A549 (cell line): ENCODE results near the gene CCDC88A.

DNA sequence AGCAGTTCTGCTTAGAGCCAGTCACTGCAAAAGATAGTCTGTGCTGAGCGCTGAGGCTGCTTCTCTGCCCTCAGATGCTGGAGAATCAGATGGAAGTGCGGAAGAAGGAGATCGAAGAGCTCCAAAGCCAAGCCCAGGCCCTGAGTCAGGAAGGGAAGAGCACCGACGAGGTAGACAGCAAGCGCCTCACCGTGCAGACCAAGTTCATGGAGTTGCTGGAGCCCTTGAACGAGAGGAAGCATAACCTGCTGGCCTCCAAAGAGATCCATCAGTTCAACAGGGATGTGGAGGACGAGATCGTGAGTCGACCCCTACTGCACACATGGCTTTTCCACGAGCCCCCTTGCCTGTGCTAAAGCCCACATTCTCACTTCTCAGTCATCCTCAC, 78.3 kb upstream of the EML6 start:
- PRO-cap = no peak
CAGE:
- cytosol, long polyA plus RNA = no peak
- long polyA plus RNA = no peak
- nucleus, long polyA plus RNA = no peak

GRCh38 chr2:54658883-54659348, 64.5 kb upstream of the EML6 start:
- PRO-cap = no peak
CAGE:
- cytosol, long polyA plus RNA = no peak
- long polyA plus RNA = no peak
- nucleus, long polyA plus RNA = no peak

DNA sequence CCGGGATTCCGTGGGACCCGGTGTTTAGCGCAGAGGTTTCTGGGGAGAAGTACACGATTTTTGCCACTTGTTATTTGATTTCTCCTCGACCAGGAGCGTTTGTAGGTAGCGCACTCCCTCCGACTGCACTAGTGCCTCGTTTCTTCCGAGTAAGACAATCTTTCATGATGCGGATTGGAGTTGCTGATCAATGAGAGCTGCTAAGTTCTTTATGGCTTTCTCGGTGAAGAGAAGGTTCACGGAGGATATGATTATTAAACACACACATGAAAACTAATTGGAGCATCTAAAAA, 484 bp downstream of the EML6 start:
- PRO-cap = no peak
CAGE:
- cytosol, long polyA plus RNA = no peak
- long polyA plus RNA = no peak
- nucleus, long polyA plus RNA = no peak

DNA sequence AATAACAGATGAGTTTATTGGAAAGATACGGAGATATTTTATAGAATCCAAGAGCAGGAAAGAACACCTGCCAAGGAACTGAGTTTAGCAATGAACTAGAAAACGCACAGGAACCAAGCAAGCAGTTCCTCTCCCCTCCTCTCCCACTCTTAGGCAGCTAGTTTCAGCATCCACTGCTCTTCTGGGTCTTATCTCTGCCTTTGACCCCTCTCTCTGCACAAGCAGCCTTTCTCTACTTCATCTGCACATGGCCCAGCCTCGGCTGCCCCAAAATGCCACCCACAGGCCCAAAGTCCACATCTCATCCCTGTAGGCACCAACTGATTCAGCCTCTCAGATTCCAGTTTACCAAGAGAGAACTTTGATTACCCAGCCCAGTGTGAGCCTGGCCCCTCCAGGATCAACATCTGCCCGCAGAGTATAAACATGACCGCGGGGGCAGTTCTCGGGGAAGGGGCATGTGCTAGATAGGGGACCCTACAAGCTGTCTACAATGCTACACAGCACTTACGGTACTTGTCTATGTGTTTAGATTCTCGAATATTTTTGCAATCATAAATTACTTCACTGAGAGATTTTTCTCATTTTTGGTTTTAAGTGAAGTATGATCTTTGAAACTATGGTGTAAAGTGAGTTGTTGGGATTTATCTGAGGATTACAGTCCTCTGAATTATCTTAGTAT, 141.7 kb downstream of the RTN4 start:
- PRO-cap = no peak
CAGE:
- cytosol, long polyA plus RNA = no peak
- long polyA plus RNA = no peak
- nucleus, long polyA plus RNA = no peak

- PRO-cap = no peak
CAGE:
- cytosol, long polyA plus RNA = no peak
- long polyA plus RNA = no peak
- nucleus, long polyA plus RNA = no peak
Observed at GRCh38 chr2:54982403-54982858, 67.8 kb downstream of the RTN4 start.

DNA sequence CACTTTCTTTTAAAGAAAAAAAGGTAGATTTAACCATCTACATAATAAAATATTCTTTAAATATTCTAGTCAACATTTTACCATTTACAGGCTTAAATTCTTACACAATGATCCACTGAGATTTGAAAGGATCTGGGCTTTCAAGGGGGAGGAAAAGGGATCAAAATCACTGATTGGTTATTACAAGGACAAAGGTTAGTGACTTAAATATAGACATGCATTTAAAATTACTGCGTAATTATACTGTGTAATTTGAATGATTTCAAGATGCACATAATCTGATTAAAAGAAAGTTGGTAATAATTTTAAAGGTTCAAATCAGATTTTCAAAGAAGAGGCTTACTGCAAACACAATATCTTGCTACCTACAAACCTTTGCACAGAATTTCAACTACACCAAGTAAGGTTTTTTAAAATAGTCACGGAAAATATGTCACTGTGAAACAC, 40.9 kb downstream of the RTN4 start:
- PRO-cap = no peak
CAGE:
- cytosol, long polyA plus RNA = no peak
- long polyA plus RNA = no peak
- nucleus, long polyA plus RNA = no peak

DNA sequence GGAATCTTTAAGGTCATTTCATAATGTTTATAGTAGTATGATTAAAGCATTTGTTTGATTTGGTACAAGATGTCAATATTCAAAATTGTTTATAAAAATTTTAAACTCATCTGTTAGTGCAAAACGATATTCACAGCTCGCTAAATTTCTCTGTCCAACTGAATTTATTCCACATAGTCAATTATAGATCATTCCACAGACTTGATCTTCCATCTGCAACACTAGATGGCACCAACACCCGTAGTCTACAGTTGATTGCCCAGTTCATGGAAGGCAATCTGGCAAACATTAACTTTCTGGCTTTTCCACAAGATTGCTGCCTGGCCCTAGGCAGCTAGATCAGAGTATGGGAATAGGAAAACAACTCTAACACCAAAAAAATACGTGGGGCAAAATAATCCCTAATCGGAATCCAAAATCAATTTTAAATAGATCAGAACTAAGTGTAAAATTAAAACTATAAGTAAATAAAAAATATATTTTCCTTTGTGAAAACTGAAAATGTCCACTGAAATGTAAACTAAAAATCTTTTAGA, 35.3 kb downstream of the RTN4 start:
- PRO-cap = no peak
CAGE:
- cytosol, long polyA plus RNA = no peak
- long polyA plus RNA = no peak
- nucleus, long polyA plus RNA = no peak

- PRO-cap = no peak
CAGE:
- cytosol, long polyA plus RNA = no peak
- long polyA plus RNA = no peak
- nucleus, long polyA plus RNA = no peak
Observed at GRCh38 chr2:55026694-55027572, 23.3 kb downstream of the RTN4 start.

GRCh38 chr2:55419150-55420054, at the start of gene CCDC88A:
CCDC88A (minus strand) TSS chr2:55419856.
- PRO-cap = bidirectional peak, plus-strand start at chr2:55420187, minus-strand start at chr2:55419839
CAGE:
- cytosol, long polyA plus RNA = no peak
- long polyA plus RNA = no peak
- nucleus, long polyA plus RNA = start-site peak on the minus strand at chr2:55419827-55419883, 54 and 205 reads in 2 replicates

GRCh38 chr2:55519895-55520723, 591 bp downstream of the CFAP36 start:
- PRO-cap = no peak
CAGE:
- cytosol, long polyA plus RNA = no peak
- long polyA plus RNA = no peak
- nucleus, long polyA plus RNA = no peak

GRCh38 chr2:55530378-55530765, 10.9 kb downstream of the CFAP36 start:
- PRO-cap = no peak
CAGE:
- cytosol, long polyA plus RNA = no peak
- long polyA plus RNA = no peak
- nucleus, long polyA plus RNA = no peak

- PRO-cap = no peak
CAGE:
- cytosol, long polyA plus RNA = no peak
- long polyA plus RNA = no peak
- nucleus, long polyA plus RNA = no peak
Observed at GRCh38 chr2:56185619-56186172, 1.9 kb downstream of the CCDC85A start.

GRCh38 chr2:58115358-58116021, 68.9 kb downstream of the VRK2 start:
- PRO-cap = no peak
CAGE:
- cytosol, long polyA plus RNA = no peak
- long polyA plus RNA = no peak
- nucleus, long polyA plus RNA = no peak

DNA sequence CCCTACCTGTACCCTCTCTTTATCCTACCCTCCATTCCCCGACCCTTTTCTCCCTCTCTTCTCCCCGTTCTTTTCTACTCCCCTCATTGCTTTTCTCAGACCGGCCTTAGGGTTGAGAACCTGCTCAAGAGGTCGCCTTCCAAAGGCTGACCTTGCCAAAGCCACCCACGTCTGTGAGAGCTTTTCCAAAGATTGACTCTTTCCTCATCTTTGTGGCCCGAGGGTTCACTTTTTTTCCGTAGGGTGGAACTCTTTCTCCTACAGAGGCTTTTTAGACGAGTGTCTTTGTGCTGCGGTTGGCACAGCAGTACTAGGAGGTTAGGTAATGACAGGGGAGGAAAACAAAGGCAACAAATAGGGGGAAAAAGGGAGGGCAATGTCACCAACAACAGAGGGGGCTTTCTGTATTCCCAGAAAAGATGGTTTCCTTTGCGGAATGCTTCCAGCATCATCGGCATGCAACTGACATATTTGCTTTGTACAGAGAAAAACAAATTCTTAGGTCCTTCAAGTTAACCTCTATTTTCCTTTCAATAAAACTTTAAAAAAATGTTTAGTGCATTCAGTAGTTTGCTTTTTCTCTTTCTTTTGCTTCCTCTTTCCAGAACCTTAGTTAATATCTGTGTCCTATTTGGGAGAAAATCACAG, 188.0 kb upstream of the FANCL start:
- PRO-cap = no peak
CAGE:
- cytosol, long polyA plus RNA = no peak
- long polyA plus RNA = no peak
- nucleus, long polyA plus RNA = no peak

GRCh38 chr2:59066633-59067413, 825.7 kb upstream of the FANCL start:
- PRO-cap = no peak
CAGE:
- cytosol, long polyA plus RNA = no peak
- long polyA plus RNA = no peak
- nucleus, long polyA plus RNA = no peak

DNA sequence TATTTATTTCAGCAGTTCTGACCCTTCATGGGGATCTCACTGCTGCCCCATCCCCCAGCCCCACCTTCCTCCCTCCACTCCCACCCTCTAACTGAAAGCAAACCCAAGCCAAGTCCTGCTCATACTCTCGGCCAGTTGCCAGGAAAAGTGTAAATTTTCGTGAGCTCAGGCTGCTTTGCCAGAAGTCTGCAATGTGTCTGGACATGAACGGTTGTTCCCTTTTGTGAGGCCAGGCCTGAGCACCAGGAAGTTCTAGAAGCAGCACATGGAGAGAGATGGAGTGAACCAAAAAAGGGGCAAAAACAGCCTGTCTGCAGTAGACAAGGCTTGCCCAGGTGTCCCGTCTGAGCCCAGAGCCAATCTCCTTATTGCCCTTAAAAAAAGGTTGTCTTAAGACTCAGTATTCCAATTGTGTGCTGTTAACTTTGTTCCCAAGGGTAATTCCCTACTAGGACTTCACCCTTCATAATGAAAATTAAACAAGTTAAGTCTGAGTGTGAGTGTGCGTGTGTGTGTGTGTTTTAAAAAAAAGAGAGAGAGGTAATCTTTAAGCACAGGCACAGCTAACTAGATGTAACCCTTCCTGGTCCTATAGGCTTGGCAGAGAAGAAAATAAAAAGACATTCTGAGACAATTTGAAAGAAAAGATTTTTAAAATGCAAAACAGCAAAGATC, 247.1 kb downstream of the BCL11A start:
- PRO-cap = no peak
CAGE:
- cytosol, long polyA plus RNA = no peak
- long polyA plus RNA = no peak
- nucleus, long polyA plus RNA = no peak

- PRO-cap = no peak
CAGE:
- cytosol, long polyA plus RNA = no peak
- long polyA plus RNA = no peak
- nucleus, long polyA plus RNA = no peak
Observed at GRCh38 chr2:60352323-60353267, 200.9 kb downstream of the BCL11A start.

DNA sequence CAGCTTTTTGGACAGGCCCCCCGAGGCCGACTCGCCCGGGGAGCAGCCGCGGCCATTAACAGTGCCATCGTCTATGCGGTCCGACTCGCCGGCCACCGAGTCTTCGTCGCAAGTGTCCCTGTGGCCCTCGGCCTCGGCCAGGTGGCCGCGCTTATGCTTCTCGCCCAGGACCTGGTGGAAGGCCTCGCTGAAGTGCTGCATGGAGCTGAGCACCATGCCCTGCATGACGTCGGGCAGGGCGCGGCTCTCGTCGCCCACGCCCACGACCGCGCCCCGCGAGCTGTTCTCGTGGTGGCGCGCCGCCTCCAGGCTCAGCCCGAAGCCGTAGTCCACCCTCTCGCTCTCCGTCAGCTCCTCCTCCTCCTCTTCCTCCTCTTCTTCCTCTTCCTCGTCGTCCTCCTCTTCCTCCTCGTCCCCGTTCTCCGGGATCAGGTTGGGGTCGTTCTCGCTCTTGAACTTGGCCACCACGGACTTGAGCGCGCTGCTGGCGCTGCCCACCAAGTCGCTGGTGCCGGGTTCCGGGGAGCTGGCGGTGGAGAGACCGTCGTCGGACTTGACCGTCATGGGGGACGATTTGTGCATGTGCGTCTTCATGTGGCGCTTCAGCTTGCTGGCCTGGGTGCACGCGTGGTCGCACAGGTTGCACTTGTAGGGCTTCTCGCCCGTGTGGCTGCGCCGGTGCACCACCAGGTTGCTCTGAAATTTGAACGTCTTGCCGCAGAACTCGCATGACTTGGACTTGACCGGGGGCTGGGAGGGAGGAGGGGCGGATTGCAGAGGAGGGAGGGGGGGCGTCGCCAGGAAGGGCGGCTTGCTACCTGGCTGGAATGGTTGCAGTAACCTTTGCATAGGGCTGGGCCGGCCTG, 92.2 kb downstream of the BCL11A start:
- PRO-cap = no peak
CAGE:
- cytosol, long polyA plus RNA = no peak
- long polyA plus RNA = no peak
- nucleus, long polyA plus RNA = no peak

- PRO-cap = no peak
CAGE:
- cytosol, long polyA plus RNA = no peak
- long polyA plus RNA = no peak
- nucleus, long polyA plus RNA = no peak
Observed at GRCh38 chr2:60515540-60515997, 37.9 kb downstream of the BCL11A start.

- PRO-cap = no peak
CAGE:
- cytosol, long polyA plus RNA = no peak
- long polyA plus RNA = no peak
- nucleus, long polyA plus RNA = no peak
Observed at GRCh38 chr2:60551627-60552247, 1.7 kb downstream of the BCL11A start.